AG04450 (cell line): ENCODE results near the genes ACTL9, MBD3L1, ZNF317, COL5A3 and ICAM3.

DNA sequence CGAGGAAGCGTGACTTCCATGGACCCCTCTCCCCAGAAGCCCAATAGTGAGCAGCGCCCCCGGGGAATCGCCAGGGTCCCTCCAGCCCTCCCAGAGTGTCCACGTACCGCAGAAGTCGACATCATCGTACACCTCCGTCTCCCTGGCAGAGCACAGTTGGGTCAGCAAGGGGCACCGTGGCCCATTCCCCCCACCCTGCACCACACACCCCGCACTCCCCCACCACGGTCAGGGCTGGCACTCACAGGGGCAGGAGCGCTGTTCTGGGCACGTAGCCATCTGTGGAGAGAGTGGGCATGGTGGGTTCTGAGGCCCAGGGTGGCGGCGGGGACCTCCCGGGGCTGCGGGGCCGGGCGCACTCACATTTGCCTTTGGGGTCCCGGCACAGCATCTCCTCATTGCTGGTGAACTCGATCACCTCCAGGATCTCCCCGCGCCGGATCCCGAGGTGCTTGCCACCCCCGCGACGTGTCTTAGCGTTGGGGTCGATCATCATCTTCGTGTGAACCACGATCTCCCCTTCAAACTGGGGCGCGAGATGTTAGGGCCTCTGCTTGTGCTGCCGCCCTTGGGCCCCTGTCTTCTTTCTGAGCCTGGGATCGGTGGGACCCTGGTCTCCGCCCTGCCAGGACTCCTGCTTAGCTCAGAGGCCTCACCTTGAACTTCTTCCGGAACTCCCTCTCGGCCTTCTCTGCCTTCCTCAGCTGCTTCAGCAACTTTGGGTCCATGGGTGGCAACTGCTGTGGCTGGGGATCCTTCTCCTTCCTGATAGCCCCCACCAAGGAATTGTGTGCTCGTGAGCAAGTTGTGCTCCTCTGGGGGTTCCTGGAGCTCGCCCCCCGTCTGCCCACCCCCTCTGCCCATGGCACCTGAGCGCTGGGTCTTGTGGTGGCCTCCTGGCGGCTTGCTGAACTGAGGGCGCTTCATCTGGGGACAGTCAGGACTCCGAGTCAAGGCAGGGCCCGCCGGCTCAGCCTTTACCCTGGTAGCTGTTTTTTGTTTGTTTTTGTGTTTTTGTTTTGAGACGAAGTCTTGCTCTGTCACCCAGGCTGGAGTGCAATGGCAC, 11.9 kb downstream of the PRAM1 start:
- CAGE, long polyA plus RNA = no peak
- RRBS = 94% methylated on average over 7 of the region's 51 CpGs

DNA sequence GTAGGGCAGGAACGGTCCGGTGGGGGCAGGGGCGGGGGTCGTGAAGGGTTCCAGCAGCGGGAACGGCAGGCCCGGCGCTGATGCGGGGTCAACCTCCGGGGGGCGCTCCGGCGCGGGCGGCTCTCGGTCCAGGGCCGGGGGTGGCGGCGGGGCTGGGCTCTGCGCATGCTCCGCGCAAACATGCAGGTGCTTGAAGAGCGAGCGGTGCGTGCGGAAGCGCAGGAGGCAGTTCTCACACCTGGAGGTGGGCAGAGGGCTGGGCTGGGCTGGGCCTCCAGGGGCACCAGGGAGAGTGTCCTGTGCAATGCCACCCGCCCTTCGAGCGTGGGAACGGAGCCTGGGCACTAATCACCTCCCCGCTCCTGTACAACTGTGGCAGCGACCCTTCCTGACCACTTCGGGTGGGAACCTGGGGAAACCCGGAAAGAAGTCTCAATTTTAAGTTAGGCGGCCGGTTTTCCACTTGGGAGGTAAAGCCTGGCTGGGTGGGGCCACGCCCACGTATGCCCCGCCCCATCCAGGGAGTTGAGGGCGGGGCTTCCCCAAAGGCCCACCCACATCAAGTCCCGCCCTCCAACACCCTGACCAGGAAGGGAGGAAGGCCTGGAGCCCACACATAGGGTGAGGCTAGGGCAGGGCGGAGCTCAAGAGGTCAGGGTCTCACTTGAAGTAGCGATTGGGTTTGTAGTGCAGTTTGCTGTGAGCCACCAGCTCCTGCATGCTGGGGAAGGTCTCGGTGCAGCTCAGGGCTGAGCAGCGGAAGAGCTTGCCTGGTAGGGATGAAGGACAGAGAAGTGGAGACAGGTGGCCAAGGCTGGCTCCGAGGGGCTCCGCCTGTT, 2.0 kb downstream of the ZNF414 start:
- CAGE, long polyA plus RNA = no peak
- RRBS = 37% methylated on average over 7 of the region's 48 CpGs

DNA sequence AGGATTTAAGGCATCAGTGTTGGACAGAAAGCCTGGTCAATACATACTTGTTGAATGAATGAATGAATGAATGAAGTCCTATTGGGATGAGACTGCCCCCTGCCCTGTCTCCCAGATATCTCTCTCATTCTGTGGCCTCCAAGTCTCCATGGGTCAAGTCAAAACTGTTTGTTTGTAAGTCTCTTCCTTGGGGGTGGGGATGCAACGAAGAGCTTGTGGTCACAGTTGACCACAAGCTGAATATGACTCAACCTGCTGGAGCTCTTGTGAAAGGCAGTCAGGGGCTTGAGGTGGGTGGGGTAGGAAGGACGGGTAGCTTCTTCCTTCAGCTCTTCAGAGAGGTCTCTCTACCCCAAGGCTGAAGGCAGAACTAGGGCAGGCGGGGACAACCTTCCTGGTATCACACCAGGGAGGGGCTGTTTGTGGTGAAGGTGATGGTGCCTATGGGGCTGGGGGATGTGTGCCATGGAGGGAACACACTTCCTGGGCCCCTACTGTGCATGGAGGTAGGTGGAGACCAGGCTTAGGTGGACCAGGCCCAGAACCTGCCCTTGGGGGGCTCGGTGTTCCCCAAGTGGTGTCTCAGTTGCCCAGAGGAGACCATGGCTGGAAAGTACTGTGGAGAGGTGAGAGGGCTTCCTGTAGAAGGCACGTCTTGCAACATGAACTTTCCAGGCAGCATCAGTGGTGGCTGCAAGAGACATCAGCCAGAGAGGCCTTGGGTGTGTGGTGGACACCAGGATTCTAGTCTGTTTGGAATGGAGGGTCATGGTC, 8.0 kb downstream of the MYO1F start:
- CAGE, long polyA plus RNA = no peak
- RRBS = no CpG with 5 or more reads among the region's 5 CpGs

DNA sequence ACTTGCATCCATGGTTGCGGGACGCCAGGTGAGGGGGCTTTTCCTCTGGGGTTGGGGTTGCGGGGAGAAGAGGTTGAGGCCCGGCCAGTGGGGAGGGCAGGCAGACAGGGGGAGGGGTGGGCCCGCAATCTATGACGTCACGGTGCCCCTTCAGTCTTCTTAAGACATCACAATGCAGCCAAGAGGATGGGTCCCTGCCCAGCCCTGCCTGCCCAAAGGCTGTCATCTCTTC, at the start of gene ACTL9:
Gene ACTL9 (minus strand): TSS at position 106 of the 232 bp plus-strand sequence.
- CAGE, long polyA plus RNA = no peak
- RRBS = no CpG with 5 or more reads among the region's 7 CpGs

DNA sequence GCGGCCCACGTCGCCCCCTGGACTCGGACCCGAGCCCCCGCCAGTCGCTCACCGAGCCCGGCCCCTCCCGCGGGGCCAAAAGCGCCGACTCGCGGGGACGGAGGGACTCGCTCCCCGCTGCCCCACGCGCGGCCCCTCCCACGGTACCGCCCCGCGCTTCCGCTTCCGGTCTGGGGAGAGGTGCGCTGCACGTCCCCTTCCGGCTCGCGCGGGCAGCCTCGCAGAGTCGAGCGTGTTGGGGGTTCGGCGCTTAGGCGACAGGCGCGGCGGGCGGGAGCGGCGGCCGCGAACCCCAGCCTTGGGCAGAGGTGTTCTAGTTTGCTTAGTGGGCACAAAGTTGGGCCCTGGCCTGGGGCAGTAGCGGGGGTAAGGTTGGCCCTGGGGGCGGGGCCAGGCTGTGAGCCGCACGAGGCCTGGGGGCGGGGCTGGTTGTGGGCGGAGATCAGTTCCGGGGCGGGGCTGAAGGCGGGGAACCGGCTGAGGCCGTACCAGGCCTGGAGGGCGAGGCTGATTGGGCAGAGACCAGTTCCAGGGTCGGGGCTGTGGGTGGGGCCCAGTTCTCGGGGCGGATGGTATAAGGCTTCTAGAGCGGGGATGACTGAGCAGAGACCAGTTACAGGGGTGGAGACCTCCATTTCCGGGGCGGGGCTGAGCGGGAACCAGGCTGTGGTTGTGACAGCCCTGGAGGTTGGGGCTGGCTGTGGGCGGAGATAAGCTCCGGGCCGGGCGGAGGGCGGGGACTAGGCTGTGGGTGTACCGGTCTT, at the start of gene MBD3L1:
Gene MBD3L1 (plus strand): TSS at position 221 of the 764 bp plus-strand sequence.
- CAGE, long polyA plus RNA = start-site peak on the minus strand centred at position 105 of the sequence, 32 bp wide, 126 and 104 reads in 2 replicates
- RRBS = 1% methylated on average over 11 of the region's 72 CpGs

DNA sequence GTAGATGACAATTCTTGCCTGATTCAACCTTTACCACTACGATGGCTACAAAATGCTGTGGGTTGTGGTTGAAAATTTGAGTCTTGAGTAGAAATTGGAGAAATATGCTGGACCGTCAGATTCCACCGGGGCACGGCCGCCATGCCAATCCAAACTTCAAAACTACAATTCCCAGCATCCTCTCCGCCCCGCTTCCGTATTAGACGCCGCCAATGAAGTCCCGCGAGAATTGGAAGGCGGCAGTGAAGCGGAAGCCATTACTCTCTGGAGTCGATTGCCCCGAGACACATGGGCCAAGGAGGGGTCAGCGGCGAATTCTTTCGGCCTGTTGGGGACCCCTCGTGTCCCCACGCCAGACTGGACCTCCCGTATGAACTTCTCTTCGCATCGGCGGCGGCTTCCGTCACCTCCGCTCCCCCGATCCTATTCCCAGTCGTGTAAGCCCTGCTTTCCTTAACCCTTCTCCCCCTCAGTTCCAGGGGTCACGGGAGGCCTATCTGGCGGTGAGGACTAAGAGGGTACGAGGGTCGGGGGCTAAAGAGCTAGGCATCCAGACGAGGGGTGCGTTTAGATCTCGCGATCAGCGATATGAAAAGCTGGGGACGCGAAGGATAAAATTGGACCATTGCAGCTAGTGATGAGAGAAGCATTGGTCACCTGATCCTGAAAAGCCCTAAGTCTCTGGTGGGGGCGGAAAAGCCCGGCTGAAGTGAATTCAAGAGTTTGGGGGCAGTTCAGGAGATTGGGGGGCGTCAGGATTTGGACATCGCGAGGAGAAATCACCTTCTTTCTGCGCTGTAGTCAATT, at the start of gene ZNF317:
Gene ZNF317 (plus strand): TSS at position 242 of the 807 bp plus-strand sequence.
- CAGE, long polyA plus RNA = no peak
- RRBS = no CpG with 5 or more reads among the region's 47 CpGs

GRCh38 chr19:9660464-9661476, 14.1 kb downstream of the ZNF562 start:
- CAGE, long polyA plus RNA = no peak
- RRBS = no CpG with 5 or more reads among the region's 9 CpGs

GRCh38 chr19:9866276-9866576, 31.1 kb downstream of the PIN1 start:
- CAGE, long polyA plus RNA = no peak
- RRBS = no CpG with 5 or more reads among the region's 2 CpGs

DNA sequence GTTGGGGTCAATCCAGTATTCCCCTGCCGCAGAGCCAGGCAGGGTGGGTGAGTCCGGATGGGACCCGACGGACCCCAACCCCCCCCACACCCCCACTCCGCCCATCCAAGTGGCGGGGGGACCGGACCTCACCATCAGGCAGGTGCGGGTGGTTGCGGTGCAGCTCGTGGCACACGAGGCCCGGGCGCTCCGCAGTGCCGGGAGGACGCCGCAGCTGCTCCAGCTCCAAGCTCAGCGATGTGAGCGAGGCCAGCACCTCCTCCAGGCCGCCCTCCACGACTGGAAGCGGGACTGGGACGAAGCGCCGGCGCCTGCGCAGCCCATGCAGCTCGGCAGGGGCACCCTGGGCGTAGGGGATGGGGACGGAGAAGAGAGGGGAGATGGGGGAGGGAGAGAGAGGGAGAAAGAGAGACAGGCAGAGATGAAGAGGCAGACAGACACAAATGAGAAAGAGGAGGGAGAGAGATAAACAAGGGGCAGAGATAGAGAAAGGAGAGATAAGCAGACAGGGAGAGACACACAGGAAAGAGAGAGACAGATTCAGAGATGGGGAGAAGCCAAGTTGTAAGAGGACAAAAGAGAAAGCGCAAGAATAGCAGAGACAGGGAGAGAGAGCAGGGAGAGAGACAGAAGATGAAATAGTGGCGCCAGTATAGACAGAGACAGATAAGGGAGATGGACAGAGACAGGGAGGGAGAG, 30.2 kb upstream of the OLFM2 start:
- CAGE, long polyA plus RNA = no peak
- RRBS = 21% methylated on average over 19 of the region's 32 CpGs

GRCh38 chr19:10010062-10010845, at the start of gene COL5A3:
Gene COL5A3, minus strand, starts transcription at chr19:10010504.
- CAGE, long polyA plus RNA = start-site peak on the minus strand at chr19:10010467-10010624, 36 and 17 reads in 2 replicates
- RRBS = 2% methylated on average over 4 of the region's 54 CpGs

GRCh38 chr19:10172771-10173612, 21.8 kb downstream of the DNMT1 start:
- CAGE, long polyA plus RNA = no peak
- RRBS = no CpG with 5 or more reads among the region's 12 CpGs

DNA sequence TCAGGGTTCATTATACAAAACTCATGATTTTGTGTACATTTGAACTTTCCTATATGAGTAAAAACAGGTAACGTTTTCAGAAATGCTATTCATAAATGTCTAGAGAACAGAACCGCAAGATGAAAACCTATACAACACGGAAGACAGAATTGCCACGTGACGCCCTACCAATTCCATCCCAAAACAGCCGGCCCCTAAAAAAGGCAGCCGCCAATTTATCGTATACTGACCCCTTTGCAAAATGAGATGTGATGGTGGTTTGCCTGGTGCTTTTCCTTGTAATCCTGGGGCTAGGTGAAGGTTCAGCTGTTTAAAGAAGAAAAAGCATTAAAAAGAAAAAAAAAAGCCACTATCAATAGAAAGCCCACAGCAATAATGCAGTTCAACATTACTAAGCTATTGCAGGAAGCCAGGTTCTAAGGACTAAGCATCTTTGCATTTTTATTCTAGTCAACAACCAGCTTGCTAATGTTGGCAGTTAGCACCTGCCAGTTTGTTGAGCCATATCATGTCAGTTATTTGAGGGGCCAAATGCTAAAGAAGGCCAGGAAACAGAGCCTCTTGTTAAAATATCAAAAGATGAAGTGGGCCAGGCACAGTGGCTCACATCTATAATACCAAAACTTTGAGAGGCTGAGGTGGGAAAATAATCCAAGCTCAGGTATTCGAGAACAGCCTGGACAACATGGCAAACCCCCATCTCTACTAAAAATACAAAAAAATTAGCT, 17.5 kb downstream of the DNMT1 start:
- CAGE, long polyA plus RNA = no peak
- RRBS = no CpG with 5 or more reads among the region's 9 CpGs

GRCh38 chr19:10287766-10288100, 978 bp downstream of the ICAM4 start:
- CAGE, long polyA plus RNA = no peak
- RRBS = 50% methylated on average over 2 of the region's 22 CpGs

GRCh38 chr19:10339319-10339985, at the start of gene ICAM3:
Gene ICAM3, minus strand, starts transcription at chr19:10339624.
- CAGE, long polyA plus RNA = no peak
- RRBS = no CpG with 5 or more reads among the region's 15 CpGs

GRCh38 chr19:10418875-10419200, 1.5 kb upstream of the PDE4A start:
- CAGE, long polyA plus RNA = no peak
- RRBS = no CpG with 5 or more reads among the region's 22 CpGs

- CAGE, long polyA plus RNA = no peak
- RRBS = 4% methylated on average over 10 of the region's 86 CpGs
Observed at GRCh38 chr19:10430547-10431709, 10.6 kb downstream of the PDE4A start.

DNA sequence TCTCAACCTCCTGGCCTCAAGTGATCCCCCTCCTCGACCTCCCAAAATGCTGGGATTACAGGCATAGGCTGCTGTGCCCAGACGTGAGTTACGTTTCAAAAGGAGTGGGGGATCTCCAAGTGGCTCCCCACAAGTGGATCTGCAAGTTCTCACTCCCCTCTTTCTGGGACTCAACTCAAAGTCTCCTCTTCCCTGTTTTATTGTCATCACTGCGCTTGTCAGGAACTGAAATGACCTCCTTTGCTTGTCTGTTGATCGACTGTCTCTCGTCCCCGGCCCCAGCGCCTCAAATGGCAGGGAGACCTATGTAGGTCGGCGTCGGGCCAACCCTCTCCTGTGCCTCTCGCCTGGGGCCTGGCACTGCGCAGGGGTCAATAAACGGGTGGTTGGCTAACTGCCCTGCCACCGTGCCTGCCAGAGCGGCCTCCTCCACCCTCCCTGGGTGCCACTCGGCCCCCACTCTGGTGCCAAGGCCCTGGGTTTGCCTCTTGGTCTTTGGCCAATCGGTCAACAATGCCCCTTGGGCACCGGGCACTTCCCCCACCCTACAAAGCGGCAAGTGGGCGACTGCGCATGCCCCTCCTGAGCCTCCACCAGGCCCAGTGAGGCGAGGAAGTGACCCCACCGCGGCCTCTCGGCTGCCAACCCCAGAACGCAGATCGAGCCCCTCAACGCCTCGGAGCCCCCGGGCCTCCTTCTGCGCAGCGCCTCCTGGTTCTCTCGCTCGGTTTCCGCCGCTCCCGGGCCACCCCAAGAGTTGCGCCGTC, 1.2 kb downstream of the KEAP1 start:
- CAGE, long polyA plus RNA = no peak
- RRBS = 2% methylated on average over 8 of the region's 40 CpGs

DNA sequence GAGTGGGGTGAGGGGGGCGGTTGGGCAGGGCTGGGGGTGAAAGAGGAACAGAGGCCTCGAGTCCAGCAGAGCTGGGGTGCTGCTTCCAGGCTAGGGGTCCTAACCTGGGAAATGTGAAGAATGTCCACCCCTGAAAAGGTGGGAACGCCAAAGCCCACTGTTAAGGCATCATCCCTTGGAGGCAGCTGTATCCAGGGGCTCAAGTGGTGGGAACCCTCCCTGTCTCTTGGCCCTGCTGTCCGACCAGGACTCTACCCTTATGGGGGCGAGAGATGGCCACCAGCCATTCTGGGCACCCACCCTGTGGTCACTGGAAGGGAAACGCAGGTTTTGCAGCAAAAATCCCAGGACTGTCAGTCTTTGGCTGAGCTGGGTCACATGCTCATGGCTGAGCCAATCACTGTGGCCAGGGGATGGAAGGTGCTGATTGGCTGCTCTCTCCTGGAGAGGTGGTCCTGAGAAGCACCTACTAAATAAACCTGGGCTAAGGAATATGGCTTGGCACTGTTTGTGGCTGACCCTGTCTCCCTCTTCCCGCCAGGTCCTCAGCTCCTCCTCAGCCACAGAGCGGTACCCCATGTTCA, 8.7 kb downstream of the ATG4D start:
- CAGE, long polyA plus RNA = no peak
- RRBS = no CpG with 5 or more reads among the region's 8 CpGs

GRCh38 chr19:10681566-10682244, 19.5 kb upstream of the QTRT1 start:
- CAGE, long polyA plus RNA = no peak
- RRBS = no CpG with 5 or more reads among the region's 10 CpGs

- CAGE, long polyA plus RNA = no peak
- RRBS = no CpG with 5 or more reads among the region's 8 CpGs
Observed at GRCh38 chr19:10747700-10748126, 29.8 kb downstream of the DNM2 start.